NCI-H460 (cell line): ENCODE measurements around the gene PLEKHG4B.

GRCh38 chr5:91803-92521 lies at the start of gene PLEKHG4B:
PLEKHG4B (plus strand) TSS chr5:92168.
RAMPAGE:
- cytosol, long total RNA, result no peak
- long total RNA, result no peak
- nucleus, long total RNA, result no peak

RAMPAGE:
- cytosol, long total RNA, result no peak
- long total RNA, result no peak
- nucleus, long total RNA, result no peak
Observed at GRCh38 chr5:168467-168727, 22.9 kb upstream of the LRRC14B start.

RAMPAGE:
- cytosol, long total RNA, result no peak
- long total RNA, result no peak
- nucleus, long total RNA, result no peak
Observed at GRCh38 chr5:322389-323029, 995 bp downstream of the AHRR start.

GRCh38 chr5:447228-447992 lies 4.4 kb downstream of the EXOC3 start:
RAMPAGE:
- cytosol, long total RNA, result no peak
- long total RNA, result no peak
- nucleus, long total RNA, result no peak

GRCh38 chr5:501948-502680 lies 22.1 kb downstream of the SLC9A3 start:
RAMPAGE:
- cytosol, long total RNA, result no peak
- long total RNA, result no peak
- nucleus, long total RNA, result no peak

RAMPAGE:
- cytosol, long total RNA, result no peak
- long total RNA, result no peak
- nucleus, long total RNA, result no peak
Observed at GRCh38 chr5:505781-506571, 18.3 kb downstream of the SLC9A3 start.

DNA sequence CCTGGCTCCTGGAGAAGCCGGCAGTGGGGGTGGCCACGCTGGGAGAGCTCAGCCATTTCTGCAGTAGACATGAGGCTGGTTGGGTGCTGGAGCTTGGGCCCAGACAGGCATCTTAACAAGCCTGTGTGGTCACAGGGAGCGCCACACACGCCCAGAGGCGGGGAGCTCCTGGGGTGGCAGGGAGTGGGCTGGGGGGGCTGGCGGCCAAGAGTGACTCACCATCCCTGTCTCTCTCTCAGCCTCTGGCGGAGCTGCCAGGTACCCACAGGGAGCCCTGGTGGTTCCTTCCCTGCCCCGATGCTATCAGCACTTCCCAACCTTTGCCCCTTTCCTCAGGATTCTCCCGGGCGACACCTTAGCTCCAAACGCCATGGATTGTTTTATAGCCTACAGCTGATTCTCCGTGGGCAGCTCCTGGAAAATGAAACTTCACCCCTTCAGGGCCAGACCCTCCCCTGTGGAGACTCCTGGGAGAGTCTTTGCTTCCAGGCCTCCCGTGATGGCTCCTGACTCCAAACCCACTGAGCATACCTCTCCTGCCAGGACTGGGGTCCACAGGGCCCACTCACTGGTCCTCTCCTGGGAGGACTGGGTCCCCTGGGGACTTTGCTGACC lies 5.5 kb downstream of the SLC9A3 start:
RAMPAGE:
- cytosol, long total RNA, result no peak
- long total RNA, result no peak
- nucleus, long total RNA, result no peak

DNA sequence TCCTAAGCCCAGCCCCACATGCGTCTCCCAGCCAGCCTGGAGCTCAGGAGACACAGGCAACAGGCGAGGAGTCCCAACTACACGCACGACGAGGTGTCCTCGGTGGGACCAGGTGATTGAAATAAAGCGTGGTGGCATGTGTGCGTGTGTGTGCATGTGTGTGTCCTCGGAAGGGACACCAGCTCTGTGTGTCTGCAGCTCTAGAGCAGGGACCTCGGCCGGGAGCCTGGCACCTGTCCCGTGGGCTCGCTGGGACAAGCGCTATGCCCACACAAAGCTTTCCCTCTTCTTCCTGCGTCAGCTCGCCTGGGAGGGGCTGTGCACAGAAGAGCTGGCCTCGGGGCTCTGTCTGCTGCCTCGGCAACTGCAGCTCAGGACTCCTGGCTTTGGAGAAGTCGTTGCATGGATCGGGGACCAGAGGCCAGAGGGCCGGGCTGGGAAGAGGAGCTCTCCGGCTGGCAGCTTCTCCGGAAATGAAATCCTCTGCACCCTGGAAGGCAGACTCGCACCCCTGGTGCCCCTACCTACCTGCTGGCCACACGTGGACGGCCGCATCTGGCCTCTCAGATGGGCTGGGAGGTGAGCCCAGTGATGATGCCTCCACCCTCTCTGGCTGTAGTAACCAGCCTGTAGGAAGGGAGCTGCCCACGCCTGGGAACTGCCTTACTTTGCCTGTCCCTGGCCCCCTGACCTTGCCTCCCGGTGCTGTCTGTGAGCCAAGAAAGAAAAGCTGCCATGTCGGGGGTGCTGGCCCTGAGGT lies 14.9 kb upstream of the SLC9A3 start:
RAMPAGE:
- cytosol, long total RNA, result no peak
- long total RNA, result no peak
- nucleus, long total RNA, result no peak

GRCh38 chr5:620033-620475 lies 7.9 kb downstream of the CEP72 start:
RAMPAGE:
- cytosol, long total RNA, result no peak
- long total RNA, result no peak
- nucleus, long total RNA, result no peak

DNA sequence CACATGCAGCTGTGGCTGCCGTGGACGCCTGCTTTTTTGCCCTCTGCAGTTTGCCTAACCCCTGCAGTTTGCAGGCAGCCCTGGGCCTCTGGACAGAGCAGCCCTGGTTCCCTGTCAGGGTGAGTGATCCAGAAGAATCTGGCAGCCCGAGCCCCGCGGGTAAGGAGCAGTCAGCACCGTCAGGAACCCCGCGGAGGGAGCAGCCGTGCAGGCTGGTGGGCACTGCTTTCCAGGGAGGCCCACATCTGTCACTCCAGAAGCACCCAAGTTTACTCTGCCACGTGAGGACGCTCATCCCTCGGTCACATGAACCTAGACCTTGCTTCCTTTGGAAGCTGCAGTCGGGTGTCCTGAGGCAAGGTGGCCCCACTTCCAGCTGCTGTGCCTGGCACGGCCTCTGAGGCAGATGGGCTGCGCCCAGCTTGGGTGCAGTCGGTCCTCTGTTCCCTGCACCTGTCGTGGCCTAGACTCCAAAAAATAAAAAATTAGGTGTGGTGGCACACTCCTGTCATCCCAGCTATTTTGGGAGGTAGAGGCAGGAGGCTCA lies 30.5 kb downstream of the CEP72 start:
RAMPAGE:
- cytosol, long total RNA, result no peak
- long total RNA, result no peak
- nucleus, long total RNA, result no peak

GRCh38 chr5:646508-647070 lies 34.4 kb downstream of the CEP72 start:
RAMPAGE:
- cytosol, long total RNA, result no peak
- long total RNA, result no peak
- nucleus, long total RNA, result no peak

DNA sequence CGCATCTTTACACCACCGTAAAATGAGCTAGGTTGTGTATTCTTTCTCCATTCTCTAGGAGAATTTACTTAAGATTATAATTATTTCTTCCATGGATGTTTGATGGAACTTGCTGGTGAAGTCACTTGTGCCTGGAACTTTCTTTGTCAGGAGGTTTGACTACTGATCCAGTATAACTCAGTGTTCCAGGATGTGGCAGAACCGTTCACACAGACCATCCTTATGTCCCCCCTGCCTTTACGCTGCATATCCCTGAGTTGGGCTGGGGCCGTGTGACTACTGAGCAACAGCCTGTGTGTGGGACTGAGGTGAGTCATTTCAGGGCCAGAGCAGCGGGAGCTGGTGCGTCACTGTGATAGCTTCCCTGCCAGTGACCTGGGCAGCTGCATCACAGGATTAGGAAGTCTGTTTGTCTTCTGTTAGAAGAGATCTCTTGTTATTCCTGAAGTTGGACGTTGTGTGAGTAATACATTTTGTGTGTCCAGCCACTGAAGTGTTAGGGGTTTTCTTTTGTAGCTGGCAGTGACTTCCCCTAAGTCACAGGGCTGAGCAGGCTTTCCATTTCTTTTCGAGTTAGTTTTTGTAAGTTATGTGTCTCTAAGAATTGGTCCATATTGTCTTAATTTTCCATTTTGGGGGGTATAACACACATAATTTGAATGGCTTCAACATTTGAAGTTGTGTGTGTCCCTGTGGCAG lies 35.6 kb downstream of the TPPP start:
RAMPAGE:
- cytosol, long total RNA, result no peak
- long total RNA, result no peak
- nucleus, long total RNA, result no peak

DNA sequence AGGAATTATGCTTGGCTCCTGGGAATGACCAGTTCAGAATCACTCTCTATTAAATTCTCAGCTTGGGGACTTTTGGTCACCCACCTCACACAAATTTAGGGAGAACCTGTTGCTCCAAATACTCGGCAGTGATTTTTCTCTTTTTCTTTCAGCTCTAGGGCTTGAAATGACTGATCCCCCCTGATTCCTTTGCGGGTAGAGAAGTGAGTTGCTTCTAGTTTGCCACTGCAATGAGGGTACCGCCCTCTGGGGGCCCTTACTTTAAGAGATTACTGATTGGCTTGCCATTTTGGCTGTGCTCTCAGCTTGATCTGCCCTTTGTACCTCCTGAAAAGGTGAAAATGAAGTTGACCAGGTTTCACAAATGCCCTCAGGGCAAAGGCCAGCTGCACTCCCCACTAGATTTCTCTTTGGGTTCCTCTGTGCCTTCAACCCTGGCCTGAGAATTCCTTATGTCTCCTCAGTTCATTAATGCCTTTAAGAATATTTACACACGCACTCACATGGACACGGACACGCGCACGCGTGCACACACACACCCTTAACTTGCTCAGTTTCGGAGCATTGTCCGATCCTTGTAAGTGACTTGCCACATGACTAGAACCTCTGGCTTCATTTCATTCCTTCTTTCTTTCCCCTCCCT lies 20.6 kb upstream of the TPPP start:
RAMPAGE:
- cytosol, long total RNA, result no peak
- long total RNA, result no peak
- nucleus, long total RNA, result no peak

GRCh38 chr5:717179-717602 lies 24.0 kb upstream of the TPPP start:
RAMPAGE:
- cytosol, long total RNA, result no peak
- long total RNA, result no peak
- nucleus, long total RNA, result no peak

RAMPAGE:
- cytosol, long total RNA, result no peak
- long total RNA, result no peak
- nucleus, long total RNA, result no peak
Observed at GRCh38 chr5:756909-757415, 27.6 kb downstream of the ZDHHC11B start.

GRCh38 chr5:862077-862945 lies 11.5 kb upstream of the ZDHHC11 start:
RAMPAGE:
- cytosol, long total RNA, result no peak
- long total RNA, result no peak
- nucleus, long total RNA, result no peak

DNA sequence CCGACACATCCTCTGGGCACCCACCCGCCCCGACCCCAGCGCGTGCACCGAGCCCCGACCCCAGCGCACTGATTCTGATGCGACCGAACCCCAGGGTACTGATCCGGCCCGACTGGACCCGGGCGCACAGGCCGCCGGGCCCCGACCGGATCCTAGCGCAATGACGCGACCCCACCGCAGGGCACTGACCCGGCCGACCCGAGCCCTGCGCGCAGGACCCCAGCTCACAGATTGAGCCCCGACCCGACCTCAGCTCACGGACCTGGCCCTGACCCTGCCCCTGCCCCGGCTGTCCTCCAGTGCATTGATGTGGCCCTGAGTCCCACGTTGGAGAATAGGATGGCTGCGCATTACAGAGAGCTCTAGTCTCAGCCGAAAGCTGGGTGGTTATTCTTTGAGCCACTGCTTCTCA lies 428 bp downstream of the TRIP13 start:
RAMPAGE:
- cytosol, long total RNA, result no peak
- long total RNA, result no peak
- nucleus, long total RNA, result no peak

DNA sequence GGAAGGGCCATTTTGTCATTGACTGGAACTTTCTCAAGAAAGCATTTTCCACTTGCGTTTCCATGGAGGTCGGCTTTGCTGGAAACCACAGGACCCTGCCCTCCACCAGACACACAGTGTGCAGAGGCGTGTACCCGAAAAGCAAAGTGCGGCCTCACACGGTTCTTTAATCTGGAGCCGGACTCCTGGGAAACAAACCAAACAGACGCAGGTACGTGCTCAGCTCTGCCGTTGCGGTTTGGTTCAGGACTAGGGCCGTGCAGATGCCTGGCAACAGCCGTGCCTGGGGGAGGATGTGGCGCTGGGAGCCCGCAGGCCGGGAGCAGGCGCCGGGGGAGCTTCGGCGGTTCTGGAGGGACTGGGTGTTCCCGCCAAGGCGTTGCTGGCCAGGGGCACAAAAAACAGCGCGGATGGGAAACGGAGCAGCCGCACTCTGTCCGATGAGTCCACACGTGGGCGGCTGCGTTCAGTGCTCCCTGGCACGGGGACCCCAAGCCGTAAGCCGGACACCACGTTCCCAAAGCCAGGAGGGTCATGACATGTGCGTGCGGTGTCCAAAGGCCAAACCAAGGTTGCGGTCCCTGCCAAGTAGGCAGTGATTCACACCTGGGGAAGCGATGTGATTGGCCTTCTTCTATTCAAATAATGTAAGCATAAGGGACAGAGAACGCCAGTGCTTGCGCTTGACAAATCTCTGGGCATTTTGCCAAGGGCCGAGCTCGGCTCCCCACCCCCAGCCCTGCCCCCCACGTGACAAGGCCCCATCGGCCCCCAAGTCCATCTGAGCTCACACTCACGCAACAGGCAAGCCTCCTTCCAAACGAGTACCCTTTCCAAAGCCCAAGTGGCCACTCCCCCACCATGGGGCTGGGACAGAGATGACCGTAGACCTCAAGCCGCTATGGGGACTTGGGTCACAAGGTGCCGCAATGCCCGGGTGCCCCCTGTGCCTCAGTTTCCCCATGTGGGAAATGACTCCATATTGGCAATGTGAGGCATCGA lies 49.8 kb upstream of the NKD2 start:
RAMPAGE:
- cytosol, long total RNA, result no peak
- long total RNA, result no peak
- nucleus, long total RNA, result no peak

RAMPAGE:
- cytosol, long total RNA, result no peak
- long total RNA, result no peak
- nucleus, long total RNA, result no peak
Observed at GRCh38 chr5:1055047-1055670, 46.6 kb downstream of the NKD2 start.

DNA sequence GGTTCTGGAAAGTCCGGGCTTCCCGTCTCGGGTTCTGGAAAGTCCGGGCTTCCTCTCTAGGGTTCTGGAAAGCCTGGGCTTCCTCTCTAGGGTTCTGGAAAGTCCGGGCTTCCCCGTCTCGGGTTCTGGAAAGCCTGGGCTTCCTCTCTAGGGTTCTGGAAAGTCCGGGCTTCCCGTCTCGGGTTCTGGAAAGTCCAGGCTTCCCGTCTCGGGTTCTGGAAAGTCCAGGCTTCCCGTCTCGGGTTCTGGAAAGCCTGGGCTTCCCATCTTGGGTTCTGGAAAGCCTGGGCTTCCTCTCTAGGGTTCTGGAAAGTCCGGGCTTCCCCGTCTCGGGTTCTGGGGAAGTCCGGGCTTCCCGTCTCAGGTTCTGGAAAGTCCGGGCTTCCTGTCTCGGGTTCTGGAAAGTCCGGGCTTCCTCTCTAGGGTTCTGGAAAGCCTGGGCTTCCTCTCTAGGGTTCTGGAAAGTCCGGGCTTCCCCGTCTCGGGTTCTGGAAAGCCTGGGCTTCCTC lies 29.6 kb downstream of the SLC12A7 start:
RAMPAGE:
- cytosol, long total RNA, result no peak
- long total RNA, result no peak
- nucleus, long total RNA, result no peak